Mesothelial cell of epicardium (in vitro differentiated cells): ENCODE measurements around the genes RAP2B and STRIT1.

DNA sequence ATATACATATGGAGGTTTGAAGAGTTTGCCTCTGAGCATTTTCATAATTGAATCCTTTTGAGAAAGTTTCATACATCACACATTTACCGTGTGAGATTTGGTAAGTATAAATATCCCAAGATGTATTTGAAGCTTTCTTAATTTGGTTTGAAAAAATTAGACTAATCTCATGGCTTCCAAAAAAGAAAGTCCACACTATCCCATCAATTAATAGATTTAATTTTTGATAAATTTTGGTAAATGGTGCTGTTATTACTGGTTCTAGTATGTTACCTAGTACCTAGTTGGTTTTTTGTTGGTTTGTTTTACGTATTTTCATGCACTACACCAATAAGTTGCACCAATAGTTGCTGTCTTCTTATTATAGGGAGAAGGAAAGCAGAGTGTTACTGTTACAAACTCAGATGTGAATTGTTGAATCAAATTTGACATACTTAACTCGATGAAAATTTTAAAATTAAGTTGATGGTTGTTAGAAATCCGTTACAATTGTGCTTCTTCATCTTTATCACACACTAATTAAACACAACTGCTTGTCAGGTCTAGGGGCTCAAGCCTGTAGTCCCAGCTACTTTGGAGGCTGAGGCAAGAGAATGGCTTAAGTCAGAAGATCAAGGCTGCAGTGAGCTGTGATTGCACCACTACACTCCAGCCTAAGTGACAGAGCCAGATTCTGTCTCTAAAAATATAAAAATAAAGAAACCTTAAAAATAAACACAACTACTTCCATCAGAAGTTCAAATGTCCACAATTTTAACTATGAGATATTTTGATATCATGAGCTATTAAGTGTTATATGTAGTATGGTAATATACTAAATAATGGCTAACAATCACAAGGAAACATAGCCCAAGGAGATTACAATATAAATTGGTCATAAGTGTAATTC is 23.1 kb upstream of the MBNL1 start:
- PRO-cap: no peak

- PRO-cap: no peak
Observed at GRCh38 chr3:152309834-152310625, 41.3 kb downstream of the MBNL1 start.

- PRO-cap: no peak
Observed at GRCh38 chr3:152383730-152384480, 115.2 kb downstream of the MBNL1 start.

- PRO-cap: no peak
Observed at GRCh38 chr3:152416748-152417482, 148.2 kb downstream of the MBNL1 start.

GRCh38 chr3:152463504-152464036 is 194.8 kb downstream of the MBNL1 start:
- PRO-cap: no peak

DNA sequence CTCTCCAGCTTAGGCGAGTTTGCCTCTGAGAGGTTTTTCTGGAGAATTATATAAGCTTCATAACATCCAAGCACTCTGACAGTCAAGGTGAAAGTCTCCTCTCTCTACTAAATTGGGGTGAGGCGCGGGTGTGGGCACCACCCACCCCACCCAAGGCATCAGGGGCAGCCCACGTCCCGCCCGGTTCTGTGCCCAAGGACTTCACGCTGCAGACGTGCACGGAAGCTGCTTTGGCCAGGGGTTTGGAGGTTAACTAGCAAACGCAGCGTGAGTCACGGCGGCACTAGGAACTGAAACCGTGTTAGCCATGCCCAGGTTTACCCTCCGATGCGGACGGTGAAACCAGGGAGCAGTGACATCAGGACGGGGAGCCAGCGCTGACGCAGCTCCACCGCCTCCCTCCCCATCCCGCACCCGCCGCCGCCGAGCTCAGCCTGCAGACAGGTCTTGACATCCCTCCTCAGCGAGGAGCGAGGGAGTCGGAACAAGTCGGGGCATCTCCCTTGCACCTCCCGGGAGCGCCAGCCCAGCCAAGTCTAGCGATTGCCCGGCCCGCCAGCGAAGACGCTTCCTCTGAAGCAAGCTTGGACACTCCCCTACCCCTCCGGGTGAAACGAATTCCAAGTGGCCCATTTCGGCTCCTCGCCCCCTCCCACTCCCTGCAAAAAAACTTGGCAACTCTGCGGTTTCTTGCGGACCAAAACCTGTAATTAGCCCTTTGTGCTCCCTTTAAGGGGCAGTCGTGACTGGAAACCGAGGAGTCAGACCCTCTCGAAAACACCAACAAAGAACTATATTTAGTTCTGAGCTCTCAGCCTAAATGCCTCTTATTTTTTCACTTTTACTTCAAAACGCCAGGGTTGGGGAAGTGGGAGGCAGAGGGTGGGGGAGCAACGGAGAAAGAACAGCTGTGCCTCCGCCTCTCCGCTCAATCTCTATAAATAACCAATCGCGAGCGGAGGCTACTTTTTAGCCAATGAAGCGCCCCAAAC is 1.4 kb upstream of the RAP2B start:
- PRO-cap: bidirectional peak, plus-strand start at position 355 of the sequence, minus-strand start at position 292 of the sequence; bidirectional peak, plus-strand start at position 878 of the sequence, minus-strand start at position 538 of the sequence; bidirectional peak, plus-strand start outside the sequence, minus-strand start at position 942 of the sequence

DNA sequence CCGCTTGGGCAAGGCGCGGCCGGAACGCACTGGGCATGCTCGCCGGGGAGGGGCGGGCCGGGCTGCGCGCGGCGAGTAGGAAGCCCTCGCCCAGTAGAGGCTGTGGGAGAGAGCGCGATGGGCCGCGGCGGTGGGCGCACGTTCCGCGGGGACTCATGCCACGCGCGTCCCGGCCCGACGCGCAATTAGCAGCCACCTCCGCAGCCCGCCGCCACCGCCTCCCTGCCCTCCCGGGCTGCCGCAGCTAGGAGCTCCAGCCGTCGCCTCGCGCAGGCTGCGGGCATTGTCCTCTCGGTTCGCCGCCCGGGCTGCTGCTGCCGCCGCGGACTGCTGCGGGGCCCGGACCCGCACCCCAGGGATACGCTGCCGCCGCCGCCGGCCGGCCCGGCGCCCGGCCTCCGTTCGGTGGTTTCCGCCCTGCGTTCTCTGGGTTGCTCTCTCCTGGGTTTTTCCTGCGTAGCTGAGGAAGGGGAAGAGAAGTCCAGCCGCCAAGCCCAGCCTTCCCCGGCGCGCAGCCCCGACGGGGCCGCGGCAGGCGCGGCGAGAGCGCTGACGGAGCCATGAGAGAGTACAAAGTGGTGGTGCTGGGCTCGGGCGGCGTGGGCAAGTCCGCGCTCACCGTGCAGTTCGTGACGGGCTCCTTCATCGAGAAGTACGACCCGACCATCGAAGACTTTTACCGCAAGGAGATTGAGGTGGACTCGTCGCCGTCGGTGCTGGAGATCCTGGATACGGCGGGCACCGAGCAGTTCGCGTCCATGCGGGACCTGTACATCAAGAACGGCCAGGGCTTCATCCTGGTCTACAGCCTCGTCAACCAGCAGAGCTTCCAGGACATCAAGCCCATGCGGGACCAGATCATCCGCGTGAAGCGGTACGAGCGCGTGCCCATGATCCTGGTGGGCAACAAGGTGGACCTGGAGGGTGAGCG is at the start of gene RAP2B:
Gene RAP2B (plus strand): TSS at position 93 of the 931 bp plus-strand sequence.
- PRO-cap: bidirectional peak, plus-strand start at position 96 of the sequence, minus-strand start outside the sequence; unidirectional peak, plus-strand start at position 283 of the sequence

DNA sequence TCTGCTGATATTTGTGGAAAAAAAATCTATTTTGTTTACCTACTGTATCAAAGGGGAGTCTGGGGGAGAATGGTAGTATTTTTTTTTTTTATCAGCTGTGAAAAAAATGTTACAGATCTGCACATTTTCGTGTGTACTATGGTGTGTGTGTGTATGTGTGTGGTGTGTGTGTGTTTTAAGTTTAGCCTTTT is 1.9 kb downstream of the RAP2B start:
- PRO-cap: no peak

DNA sequence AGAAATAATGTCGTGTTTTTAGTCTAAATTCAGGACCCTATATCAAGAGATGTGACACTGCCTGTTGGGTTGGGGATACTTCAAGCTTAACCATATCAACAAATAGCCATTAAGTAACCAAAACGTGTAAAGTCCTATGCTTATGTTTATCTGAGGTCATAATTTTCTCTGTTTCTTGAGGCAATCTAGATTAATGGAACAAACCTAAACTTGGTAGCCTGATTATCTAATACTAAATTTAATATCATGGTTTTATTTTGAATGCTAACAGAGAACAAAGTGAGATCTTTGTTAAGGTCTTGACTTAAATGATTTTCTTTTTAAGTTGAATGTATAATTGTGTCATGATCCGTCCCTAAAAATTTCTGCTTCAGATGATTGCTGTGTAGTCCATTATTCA is 113.0 kb downstream of the RAP2B start:
- PRO-cap: no peak

- PRO-cap: no peak
Observed at GRCh38 chr3:153624099-153624724, 462.2 kb downstream of the RAP2B start.

DNA sequence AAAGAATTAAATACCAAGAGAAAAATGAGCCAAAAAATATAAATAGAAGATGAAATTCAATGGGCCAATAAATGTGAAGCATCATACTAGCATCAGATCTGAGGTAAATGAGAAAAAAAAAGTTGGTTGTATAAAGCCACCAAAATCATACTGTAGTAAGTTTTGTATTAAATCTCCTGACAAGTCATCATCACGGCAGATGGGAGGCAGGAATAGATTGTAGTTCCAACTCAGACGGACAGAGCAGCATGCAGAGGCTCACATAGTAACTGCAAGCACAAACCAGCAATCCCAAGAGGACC is 141.9 kb upstream of the ARHGEF26 start:
- PRO-cap: no peak

DNA sequence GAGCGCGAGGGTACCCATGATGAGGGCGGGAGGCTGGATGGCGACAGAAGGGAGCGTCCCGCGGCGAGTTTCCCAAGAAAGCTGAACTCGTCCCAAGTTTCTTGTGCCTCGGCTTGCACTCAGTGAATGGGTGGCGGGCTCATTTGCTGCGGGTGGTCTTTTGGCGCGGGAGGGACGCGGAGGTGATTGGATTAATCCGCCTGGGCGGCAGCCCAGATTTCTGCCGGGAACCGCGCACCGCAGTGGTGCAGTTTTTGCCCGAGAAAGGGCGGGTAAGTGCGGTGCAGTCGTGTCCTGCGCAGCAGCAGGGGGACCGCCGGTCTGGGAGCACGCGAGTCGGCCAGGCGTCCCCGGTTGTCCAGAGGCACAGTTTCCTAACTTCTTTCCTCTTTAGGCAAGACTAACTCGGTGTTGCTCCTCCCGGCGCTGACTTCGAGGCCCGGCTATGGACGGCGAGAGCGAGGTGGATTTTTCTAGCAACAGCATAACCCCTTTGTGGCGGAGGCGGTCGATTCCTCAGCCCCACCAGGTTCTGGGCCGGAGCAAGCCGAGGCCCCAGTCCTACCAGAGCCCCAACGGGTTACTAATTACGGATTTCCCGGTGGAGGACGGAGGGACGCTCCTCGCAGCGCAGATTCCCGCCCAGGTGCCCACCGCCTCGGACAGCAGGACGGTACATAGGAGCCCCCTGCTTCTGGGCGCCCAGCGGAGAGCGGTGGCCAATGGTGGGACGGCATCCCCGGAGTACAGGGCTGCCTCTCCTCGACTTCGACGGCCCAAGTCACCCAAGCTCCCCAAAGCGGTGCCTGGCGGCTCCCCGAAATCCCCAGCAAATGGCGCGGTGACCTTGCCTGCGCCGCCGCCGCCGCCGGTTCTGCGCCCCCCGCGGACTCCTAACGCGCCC is 610 bp downstream of the ARHGEF26 start:
- PRO-cap: no peak

GRCh38 chr3:154122452-154123635 is 1.7 kb downstream of the ARHGEF26 start:
- PRO-cap: no peak

GRCh38 chr3:155070878-155071421 is 9.2 kb upstream of the MME start:
- PRO-cap: no peak

GRCh38 chr3:155076530-155077037 is 3.5 kb upstream of the MME start:
- PRO-cap: no peak

GRCh38 chr3:155240579-155241097 is 52.8 kb downstream of the STRIT1 start:
- PRO-cap: no peak

GRCh38 chr3:155293616-155294028 is at the start of gene STRIT1:
TSS of gene STRIT1 (minus strand) at chr3:155293683.
- PRO-cap: no peak

GRCh38 chr3:155334687-155335192 is 41.3 kb upstream of the STRIT1 start:
- PRO-cap: no peak

DNA sequence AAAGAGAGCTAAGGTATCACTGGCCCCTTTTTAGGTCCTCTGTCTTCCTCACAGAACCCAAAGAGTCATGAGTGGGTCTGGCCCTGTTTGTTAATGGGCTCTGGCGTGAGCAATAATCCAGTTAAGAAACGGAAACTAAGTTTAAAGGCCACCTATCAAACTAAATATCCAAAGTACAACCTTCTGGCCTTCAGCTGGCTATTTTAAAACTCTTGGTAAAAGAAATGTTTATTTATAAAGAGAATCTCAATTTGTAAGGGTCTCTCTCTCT is 71.0 kb upstream of the STRIT1 start:
- PRO-cap: no peak

GRCh38 chr3:155461763-155462381 is 168.4 kb upstream of the STRIT1 start:
- PRO-cap: no peak